Frontal cortex (tissue), 2 donors: Measurements from ENCODE around the genes NHERF2, BRICD5 and PGP.

DNA sequence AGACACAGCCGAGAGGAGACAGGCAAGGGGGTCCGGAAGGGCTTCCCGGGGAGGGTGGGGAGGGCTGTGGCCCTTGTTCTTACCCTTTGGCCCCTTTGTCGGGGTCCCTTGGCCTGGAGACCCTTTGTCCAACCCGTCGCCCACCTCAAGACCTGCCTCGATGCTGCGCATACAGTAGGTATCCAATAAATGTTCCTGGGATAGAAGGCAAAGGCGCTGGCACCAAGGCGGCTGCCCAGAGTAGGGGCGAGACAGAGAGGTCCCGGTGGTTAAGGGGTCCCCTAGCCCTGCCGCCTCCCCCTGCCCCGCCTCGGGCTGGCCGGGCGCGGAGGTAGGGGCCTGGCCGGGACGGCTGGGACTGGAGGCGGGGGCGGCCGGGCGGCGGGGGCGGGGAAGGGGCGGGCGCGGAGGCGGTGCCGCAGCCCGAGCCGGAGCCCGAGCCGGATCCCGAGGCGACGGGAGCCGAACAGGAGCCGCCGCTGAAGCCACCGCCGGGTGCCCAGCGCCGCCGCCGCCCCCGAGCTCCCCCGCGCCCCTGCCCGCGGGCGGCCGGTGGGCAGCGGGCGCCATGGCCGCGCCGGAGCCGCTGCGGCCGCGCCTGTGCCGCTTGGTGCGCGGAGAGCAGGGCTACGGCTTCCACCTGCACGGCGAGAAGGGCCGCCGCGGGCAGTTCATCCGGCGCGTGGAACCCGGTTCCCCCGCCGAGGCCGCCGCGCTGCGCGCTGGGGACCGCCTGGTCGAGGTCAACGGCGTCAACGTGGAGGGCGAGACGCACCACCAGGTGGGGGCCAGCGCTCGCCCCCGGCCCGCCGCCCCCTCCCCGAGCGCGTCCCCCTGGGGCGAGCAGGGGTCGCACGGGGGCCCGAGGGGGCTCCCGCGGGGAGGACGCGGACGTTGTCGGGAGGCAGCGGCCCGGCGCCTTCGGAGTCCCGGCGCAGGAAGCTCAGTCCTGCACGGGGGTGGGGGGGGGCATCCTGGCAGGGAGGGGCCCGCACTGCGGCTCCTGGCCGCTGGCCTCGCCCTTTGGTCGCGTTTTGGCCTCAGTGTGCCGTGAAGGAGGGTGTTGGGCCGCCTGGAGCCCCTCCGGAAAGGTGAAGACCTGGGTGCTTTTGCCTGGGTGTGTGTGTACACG is at the start of gene NHERF2:
NHERF2 (plus strand) TSS at position 465 of the 1,132 bp plus-strand sequence.
- RAMPAGE, long total RNA: no peak

DNA sequence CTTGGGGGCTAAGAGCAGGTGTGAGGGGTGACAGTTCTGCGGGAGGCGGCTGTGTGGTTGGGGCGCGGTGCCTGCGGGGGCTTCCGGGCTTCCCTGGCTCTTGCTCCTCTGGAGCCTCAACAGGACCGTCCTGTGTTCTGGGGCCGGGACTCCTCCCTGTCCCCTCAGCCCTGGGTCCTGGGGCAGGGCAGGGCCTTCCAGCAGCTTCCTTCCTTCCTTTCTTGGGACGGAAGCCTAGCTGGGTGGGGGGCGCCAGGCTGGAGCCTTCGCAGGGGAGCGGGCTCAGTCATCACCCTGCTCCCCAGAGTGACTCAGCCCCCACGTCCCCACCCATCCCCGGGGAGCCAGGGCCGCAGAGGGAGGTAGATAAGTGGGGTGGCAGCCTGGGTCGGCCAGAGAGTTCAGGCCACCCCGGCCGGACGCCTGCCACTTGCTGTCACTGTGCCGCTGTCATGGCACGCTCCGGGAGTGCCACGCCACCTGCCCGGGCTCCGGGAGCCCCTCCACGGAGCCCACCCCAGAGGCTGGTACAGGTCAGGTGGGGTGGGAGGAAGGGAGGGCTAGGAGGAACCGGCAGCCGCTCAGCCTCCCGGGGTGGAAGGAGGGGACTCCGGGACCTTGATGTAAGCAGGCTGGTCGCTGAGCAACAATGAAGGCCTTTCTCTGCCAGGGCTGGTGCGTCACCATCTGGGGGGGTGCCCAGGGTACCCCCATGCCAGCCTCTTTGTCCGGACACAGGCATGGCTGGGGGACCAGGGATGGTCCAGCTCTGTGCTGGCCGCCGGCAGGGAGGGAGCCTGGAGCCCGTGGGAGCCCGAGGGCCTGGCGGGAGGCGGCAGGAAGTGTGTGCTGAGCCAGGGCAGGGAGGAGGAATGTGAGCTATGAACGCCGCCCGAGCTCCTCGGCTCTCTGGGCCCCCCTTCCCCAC is 6.5 kb downstream of the NHERF2 start:
- RAMPAGE, long total RNA: no peak

GRCh38 chr16:2036680-2037181 is 10.0 kb downstream of the NHERF2 start:
- RAMPAGE, long total RNA: no peak

GRCh38 chr16:2041907-2042485 is 5.6 kb downstream of the NTHL1 start:
- RAMPAGE, long total RNA: no peak

DNA sequence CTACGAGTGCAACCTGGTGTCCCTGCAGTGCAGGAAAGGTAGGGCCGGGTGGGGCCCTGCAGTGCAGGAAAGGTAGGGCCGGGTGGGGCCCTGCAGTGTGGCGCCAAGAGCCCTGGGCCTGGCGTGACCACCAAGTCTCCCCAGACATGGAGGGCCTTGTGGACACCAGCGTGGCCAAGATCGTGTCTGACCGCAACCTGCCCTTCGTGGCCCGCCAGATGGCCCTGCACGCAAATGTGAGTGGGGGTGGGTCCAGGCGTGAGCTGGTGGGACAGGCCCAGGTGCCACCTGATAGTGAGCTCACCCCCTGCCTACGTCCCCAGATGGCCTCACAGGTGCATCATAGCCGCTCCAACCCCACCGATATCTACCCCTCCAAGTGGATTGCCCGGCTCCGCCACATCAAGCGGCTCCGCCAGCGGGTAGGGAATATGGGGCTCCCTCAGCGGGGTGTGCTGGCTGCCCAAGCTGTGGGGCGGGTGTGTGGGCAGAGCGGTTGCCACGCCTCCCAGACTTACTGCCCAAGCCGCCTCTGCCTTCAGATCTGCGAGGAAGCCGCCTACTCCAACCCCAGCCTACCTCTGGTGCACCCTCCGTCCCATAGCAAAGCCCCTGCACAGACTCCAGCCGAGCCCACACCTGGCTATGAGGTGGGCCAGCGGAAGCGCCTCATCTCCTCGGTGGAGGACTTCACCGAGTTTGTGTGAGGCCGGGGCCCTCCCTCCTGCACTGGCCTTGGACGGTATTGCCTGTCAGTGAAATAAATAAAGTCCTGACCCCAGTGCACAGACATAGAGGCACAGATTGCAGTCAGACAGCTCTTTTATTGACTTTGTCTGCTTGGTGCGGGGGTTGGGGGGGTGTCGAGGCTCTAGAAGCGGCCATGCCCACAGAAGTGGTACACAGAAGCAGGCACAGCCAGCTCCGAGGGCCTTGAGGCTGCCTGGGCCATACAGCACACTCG is 40.4 kb downstream of the TSC2 start:
- RAMPAGE, long total RNA: no peak

GRCh38 chr16:2205538-2206587 is 609 bp downstream of the MLST8 start:
- RAMPAGE, long total RNA: start-site peak on the plus strand at chr16:2205781-2205855, 93 and 22 reads in 2 replicates

DNA sequence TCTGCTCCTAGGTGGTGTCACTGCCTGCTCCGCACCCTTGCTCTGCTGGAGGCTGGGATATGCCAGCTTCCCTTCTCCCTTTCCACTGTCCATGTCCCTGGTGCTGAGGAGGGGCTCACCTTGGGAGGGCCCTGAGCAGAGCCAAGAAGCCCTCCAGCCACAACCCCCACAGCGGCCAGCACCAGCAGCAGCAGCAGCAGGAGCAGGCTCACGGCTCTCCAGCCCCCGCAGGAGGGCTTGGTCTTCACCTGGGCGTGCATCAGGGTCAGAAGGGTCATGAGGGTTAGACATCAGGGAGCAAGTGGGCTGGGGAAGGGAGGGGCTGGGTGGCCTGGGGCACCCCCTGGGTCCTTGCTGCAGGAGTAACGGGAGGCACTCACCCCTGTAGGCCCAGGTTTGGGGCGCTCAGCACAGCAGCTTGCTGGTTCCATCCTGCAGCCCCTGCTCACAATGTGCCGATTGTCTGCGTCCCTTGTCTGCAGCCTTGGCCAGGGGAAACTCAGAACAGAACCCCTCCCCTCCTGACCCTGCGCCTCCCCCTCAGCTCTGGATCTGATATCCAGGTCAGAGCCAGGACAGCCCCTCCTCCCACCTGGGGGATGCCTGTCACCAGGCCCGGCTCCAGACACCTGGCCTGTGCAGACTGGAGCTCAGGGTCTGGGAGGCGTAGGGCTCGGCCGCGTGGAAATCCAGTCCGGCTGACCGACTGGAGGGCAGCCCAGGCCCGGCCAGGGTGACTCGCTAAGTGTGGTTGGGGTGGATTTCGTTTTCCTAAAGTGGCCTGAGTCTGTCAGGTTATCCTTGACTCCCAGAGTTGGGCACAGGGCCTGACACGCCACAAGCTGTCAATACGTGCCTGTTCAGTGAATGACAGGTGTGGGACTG is at the start of gene BRICD5:
BRICD5 (minus strand) TSS at position 461 of the 885 bp plus-strand sequence.
- RAMPAGE, long total RNA: no peak

DNA sequence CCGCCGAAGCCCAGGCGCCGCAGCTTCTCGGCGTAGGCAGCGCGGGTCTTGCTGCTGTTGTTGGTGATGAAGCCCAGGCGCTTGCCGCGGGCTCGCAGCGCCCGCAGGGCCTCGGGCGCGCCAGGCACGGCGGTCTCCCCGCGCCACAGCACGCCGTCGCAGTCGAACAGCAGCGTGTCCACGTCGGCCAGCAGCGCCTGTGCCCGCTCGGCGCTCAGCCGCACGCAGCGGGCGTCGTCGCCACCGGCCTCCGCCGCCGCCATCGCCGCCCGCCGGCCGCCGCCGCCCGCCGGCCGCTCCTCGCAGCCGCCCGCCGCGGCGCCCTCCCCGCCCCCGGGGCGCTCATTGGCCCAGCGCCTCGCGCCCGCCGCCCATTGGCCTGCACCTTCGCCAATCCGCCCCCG is at the start of gene PGP:
PGP (minus strand) TSS at position 326 of the 404 bp plus-strand sequence.
- RAMPAGE, long total RNA: no peak

GRCh38 chr16:2466810-2467907 is 3.9 kb upstream of the NTN3 start:
- RAMPAGE, long total RNA: no peak

GRCh38 chr16:2468846-2469985 is 1.9 kb upstream of the NTN3 start:
- RAMPAGE, long total RNA: no peak

DNA sequence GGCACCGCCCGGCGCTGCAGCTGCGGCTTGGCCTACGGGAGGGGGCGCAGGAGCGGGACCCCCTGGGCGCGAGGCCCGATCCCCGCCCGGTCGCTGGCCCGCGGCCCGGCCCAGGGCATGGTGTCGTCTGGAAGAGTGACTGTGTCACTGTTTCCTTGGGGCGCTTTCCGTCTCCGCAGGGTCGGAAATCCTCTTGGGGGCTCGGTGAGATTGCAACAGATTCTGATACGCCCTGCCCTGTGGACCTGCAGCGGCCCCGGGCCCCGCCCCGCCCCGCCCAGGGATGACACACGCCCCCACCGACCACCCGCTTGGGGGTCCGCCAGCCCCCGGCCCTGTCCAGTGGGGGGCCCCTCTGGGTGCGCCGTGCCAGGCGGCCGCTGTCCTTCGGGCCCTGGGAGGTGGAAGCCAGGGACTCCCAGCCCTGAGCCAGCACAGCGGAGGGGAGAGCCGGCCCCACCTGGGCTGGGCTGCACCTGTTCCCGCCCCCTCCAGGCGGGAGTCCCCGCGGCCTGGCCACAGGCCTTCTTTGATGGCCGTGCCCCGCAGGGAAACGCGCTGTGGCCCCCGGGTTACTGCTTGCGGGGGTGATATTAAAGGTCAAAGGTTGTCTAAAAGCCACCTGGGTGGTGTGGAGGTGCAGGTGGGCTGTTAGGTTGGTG is 549 bp downstream of the TBC1D24 start:
- RAMPAGE, long total RNA: no peak

DNA sequence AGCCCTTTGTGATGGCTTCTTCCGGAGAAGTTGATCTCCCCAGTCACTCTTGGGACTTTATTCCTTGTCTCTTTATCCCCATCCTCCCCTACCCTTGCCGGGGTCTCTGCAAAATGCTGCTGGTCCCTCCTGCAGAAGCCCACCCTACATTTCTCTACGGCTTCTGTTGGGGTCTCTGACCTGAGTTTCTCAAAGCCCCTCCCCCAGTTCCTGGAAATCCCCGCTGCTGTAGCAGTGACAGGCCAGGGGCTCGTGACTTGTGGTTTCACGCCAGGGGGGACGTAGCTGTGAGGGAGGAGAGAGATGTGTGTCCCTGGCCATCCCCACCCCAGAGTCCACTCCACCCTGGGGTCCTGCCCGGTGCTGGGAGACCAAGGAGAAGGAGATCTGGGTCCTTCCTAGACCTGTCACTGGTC is 3.9 kb upstream of the ATP6V0C start:
- RAMPAGE, long total RNA: no peak

DNA sequence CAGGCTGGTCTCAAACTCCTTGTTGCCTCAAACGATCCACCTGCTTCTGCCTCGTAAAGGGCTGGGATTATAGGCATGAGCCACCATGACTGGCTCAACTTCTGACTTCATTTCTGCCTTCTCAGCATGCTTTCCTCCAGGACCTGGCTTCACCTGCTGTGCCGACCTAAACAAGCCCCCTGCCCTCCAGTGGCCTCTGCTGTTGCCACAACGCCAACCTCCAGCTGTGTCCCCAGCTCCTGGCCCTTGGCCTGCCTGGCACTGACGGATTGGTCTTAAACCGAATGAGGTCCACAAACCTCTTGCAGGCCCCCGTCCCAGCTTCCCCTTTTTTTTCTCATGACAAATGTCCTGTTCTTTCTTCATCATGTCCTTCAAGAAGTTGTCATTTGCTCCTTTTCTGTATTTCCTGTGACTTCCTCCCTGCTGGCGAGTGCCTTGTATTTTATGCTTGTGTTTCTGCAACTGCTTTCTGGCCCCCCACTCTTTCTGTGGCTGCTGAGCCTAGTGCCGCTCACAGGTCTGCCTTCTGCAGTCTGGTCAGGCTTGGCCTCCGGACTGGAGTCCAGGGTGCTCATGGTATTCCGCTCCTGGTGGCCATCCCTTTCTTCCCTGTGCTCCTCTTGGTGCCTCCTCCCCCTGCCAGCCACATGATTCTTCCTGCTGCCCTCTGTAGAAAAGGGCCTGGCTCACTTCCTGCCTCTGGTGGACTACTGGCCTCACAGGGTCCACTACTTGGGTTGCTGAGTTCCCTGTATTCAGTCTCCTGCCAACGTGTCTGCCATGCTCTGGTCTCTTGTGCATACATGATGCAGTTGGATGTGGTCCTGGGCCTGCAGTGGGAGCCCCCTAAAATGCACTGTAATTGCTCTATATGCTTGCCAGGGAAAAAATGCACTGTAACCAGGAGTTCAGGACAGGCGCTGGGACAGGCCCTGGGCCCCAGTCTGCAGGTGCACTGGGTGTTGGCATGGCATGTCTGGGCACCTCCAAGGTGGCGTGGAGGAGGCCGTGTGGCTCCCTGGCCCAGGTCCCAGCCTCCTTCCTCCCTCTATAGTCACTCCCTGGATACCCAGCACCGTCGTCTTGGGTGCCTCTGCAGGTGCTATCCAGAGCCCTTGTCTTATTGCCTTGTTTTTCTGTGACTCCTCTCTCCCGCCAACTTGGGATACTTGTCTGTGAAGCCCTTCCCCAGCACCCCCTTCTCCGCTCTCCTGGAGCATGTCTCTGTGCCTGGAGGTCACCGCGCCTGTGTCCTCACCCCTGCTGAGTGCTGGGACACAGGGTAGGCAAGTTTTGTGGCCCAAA is 3.0 kb downstream of the ATP6V0C start:
- RAMPAGE, long total RNA: no peak

DNA sequence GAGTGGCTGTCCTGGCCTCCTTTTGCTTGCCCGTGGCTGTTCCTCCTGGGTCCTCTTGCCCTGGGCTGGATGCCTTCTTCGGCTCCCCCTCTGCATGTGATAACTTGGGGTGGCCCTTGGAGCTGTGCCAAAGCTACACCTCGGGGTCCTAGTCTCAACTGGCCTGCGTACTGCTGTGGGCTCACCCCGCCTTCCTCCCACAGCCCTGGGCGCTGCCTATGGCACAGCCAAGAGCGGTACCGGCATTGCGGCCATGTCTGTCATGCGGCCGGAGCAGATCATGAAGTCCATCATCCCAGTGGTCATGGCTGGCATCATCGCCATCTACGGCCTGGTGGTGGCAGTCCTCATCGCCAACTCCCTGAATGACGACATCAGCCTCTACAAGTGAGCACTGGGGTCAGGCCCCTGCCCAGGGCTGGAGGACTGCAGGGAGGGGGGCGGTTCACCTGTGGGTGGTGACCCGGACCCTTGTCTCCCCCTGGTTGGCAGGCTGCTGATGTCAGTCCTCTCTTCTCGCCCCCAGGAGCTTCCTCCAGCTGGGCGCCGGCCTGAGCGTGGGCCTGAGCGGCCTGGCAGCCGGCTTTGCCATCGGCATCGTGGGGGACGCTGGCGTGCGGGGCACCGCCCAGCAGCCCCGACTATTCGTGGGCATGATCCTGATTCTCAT is 1.0 kb upstream of the AMDHD2 start:
- RAMPAGE, long total RNA: no peak

DNA sequence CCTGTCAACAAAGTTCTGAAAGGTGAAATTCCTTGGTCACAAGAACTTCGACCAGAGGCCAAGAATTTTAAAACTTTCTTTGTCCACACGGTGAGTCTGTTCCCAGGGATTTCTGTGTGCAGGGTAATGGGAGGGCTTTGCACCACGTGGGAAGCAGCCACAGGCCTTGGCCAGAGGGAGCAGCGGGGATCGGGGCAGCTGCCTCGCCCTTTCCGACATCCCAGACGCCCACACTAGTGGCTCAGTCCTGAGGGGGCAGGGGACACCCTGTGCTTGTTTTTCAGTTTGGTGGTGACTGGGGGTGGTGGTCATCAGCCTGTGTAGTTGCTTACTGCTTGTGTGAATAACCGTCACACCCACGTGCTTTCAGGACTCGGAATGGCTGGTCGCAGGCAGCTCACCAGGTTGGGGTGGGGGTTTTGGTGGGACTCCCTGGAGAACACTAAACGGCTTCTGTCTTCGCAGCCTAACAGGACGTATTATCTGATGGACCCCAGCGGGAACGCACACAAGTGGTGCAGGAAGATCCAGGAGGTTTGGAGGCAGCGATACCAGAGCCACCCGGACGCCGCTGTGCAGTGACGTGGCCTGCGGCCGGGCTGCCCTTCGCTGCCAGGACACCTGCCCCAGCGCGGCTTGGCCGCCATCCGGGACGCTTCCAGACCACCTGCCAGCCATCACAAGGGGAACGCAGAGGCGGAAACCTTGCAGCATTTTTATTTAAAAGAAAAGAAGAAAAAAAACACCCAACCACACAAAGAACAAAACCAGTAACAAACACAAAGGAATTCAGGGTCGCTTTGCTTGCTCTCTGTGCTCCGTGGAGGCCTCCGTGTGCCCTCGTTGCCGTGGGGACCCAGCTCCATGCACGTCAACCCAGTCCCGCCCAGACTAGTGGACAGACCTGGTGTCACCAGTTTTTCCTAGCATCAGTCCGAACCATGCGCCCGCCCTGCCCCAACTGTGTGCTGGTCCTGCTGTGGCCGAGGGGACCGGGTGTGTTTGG is 59.7 kb downstream of the PDPK1 start:
- RAMPAGE, long total RNA: no peak

DNA sequence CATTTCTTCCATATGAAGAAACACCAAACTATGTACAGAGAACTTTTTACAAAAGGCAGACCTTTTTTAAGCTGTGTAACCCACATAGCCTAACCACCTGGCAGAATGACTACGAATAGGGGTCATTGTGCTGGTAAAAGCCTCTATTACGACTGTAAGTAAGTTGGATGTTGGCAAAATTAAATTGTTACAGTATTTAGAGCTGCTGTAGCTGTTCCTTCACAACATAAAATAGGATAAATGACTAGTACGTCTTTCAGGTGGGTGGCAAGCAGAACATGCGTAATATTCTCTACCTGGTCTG is 64.6 kb downstream of the PDPK1 start:
- RAMPAGE, long total RNA: no peak

DNA sequence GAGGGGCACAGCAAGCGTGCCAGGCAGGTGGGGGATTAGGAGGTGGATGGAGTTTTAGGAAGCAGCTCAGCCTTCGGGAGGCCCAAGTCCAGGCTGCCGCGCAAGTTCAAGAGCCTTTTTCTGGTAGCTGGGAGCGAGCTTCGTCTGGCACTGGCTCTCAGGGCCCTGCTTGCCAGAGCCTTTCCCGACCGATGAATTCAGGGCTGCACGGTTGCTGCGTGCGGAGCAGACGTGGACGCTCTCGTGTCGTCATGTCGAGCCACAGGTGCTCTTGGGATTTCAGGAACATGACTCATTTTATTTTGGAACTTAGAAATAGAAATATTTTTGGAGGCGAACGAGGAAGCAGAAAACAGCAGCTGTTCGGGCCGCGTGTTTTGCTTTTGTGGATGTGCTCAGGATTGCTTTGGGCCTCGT is 17.0 kb downstream of the KCTD5 start:
- RAMPAGE, long total RNA: no peak

DNA sequence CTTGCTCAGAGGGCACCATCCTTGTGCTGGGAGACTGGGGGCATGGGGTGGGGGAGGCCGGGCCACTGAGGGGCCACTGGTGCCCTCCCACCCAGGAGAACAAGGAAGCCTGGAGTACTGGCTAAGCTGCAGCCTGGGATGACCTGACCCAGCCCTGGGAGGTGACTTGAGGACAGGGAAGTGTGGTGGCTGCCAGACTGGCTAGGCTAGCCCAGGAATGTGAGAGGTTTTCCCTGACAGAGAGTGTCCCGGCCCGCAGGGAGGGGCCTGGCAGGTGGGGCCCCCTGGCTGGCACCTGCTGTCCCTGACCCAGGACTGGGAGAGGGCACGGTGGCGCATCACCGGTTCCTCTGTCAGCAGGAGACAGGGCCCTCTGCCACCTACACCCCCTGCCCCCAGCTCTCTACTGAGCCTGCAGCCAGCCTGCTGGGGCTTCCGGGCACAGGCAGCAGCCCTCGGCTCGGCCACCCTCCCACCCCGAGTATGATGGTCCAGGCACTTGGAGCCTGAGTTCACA is 737 bp downstream of the PRSS27 start:
- RAMPAGE, long total RNA: no peak

DNA sequence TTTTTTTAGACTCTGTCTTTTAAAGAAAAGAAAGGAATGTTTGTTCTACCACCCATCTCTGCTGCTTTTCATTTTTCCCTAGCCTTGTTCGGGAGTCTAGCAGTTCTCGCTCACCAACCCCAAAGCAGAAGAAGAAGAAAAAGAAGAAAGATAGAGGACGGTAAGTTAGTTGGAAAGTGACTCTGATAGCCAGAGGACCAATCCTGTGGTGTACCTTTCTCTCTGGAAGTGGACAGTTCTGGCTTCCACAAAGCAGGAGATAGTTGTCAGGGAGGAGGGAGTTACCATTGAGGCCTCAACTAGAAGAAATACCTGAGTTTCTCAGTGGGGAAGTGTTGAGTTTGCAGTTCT is 5.9 kb downstream of the SRRM2 start:
- RAMPAGE, long total RNA: no peak

DNA sequence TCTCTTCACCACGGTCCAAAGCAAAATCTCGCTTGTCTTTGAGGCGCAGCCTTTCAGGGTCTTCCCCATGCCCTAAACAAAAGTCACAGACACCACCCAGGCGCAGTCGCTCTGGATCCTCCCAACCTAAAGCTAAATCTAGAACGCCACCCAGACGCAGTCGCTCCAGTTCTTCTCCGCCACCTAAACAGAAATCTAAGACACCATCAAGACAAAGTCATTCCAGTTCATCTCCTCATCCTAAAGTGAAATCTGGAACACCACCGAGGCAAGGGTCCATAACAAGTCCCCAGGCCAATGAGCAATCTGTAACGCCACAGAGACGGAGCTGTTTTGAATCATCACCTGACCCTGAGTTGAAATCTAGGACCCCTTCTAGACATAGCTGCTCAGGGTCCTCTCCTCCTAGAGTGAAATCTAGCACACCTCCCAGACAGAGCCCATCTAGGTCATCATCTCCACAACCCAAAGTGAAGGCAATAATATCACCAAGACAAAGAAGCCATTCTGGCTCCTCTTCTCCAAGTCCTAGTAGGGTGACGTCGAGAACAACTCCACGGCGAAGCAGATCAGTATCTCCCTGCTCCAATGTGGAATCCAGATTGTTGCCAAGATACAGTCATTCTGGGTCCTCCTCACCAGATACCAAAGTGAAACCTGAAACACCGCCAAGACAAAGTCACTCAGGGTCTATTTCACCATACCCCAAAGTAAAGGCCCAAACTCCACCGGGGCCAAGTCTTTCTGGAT is 10.6 kb downstream of the SRRM2 start:
- RAMPAGE, long total RNA: no peak